ENCODE data around the gene BARX2.

DNA sequence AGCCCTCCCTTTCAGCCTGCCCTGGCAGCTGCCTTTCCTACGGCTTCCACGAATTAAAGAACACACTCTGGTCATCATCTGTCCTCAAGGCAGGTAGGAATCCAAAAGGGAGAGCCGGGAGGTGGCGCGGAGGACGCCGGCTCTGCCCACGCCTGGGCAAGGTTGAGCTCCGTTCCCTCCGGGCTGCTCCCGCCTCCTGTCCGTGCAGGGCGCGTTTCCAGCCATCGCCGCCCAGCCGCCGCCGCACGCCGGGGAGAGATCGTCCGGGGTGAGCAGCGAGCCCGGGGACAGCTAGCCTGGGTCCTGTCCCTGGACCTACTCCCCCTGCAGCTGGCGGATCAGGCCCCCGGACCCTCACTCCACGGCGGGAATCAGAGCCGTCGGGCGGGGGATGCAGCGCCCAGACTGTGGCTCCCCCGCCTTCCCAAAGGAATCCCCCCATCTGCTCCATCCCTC is 696 bp upstream of the KCNJ5 start:
- PRO-cap = no peak

DNA sequence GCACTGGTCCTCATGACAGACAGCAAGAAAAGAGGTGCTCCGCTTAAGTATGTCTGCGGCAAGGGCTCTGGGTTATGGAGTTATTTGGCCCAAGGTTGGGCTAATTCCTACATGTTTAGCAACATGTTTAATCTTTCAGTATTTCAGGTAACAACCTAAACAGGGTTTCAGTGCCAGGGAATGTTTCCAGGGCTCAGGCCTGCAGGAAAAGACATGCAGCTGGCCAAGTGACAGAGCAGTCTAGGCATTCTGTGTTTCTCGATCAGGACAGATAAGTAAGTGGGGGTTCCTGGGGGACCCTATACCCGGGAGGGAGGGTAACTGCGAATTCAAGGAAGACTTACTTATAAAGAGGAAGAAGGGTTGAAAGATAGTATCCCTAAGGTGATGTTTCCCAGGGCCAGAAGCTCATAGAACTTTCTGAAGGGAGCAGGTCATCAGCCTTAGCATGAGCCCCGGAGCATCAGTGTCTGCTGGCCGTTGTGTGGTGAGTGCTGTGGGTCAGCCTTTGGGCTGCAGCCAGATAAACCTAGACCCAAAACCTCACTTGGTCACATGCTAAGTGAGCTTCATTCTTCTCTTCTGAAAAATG is 18.4 kb downstream of the KCNJ5 start:
- PRO-cap = no peak

DNA sequence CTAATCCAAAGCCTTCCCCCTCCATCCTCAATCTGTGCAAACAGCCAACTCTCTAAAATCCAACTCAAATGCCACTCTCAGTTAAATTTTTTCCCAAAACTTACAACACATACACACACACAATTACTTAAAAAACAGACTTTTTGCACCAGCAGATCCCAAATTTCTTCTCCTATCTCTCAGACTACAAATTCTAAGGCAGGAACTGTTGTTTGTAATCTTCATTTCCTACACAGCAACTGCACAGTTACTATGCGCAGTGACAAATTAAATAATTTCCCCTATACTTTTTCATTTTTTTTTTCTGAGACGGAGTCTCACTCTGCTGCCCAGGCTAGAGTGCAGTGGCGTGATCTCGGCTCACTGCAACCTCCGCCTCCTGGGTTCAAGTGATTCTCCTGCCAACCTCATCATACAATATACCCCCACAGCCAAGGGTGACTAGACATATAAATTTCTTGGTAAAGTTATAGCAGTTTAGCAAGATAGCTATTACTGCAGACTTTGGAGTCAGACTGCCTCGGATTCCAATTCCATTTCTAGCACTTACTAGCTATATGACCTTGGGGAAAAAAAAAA is 47.7 kb upstream of the ARHGAP32 start:
- PRO-cap = no peak

GRCh38 chr11:129279817-129280901 is 88.0 kb upstream of the ARHGAP32 start:
- PRO-cap = no peak

GRCh38 chr11:129369537-129370018 is 6.1 kb upstream of the BARX2 start:
- PRO-cap = no peak

GRCh38 chr11:129374879-129375322 is 747 bp upstream of the BARX2 start:
- PRO-cap = no peak

DNA sequence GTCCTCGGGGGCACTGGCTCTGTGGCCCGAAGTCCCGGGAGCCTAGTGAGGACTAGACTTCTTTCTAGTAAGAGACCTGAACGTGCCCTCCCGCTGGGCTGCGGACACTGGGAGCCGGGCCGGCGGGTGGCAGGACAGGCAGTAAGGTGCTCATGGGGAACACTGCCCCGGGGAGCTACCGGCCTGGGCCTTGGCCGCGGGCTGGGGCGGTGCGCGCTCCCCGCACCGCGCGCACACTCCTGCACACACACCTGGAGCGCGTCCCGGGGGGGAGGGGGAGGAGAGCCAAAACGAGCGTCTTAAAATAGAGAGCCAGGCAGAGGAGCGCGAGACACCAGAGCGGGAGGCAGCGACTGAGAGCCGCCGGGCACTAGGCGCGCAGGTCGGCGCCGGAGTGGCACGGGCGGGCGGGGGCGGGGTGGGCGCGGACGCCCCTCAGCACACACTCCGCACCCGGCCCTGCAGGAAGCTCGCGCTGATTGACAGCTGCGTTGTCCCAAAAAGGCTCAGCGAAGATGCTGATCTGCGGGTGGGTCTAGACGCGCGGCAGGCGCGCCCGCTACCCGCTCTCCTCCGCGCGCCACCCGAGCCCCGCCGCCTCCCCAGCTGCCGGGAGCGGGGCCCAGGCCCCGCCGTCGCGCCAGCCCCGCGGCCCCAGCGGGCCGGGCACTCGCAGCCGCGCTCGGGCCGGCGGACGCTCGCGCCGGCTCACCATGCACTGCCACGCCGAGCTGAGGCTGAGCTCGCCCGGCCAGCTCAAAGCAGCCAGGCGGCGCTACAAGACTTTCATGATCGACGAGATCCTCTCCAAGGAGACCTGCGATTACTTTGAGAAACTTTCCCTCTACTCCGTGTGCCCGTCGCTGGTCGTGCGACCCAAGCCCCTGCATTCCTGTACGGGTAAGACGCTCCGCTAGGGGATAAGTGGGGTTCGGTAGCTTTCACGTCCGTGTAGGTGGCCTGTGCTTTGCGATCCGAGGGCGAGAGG is at the start of gene BARX2:
Gene BARX2 (plus strand): TSS at position 526 of the 988 bp plus-strand sequence.
- PRO-cap = no peak

DNA sequence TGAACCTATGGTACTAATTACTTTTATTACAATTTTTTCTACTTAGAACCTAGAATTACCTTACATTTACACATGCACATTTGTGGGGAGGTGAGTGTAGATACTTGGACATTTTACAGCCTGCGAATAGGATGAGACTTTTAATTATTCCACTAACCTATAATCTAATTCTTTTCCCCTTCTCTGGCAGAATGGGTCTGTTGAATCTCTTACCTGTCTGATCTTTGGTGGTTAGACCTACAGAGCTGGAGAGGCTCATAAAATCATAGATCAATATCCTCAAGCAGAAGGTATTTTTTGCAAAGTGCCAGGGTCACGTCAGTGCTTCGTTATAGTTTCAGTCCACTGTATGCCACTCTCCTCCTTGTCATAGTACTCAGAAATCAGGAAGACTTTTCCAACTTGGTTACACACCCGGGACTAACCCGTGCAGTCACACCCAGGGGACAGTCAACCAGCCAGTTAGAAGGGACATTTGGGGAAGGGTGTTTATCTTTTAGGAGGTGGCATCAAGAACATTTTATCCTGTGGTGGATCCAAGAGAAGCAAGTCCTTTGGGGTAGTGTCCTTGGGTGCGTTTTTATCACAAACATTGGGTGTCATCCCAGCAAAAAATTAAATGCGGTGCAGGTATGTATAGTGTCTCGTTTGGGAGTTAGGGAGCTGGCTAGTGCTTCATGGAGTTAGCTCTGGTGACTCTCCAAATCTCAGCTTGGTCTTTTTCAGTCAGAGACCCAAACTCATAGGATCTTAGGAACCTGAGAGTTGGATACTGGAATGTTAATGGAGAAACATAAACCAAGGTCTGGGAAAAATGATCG is 4.3 kb downstream of the BARX2 start:
- PRO-cap = no peak

DNA sequence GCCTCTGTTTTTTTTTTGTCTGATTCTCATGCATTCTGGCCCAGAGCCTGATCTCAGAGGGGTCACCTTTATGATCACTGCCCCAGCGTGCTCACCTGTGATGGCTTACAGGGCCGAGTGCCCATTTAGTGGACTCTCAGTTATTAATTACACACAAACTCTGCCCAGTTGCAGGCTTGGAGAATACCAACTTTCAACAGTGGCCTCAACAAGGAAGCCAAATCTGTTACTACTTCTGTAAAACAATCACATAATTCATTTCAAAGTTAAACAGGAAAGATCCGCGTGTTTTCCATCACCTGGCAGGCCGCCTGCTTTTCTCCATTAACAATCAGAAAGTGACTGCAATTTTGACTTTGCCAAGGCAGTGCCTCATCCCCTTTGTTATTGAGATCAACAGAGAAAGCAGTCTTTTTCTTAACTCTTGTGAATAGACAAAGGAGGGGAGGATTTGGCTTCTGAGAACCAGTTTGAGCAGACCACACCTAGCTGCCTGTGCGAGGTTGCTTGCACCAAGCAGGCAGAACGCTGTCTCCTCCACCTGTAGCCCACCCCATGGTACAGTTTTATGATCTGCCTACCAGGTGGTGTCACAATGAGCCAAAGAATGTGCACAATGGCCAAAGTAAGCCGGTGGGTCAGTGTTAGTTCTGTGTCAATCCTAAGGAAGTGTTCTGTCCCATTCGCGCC is 77.7 kb downstream of the BARX2 start:
- PRO-cap = no peak

GRCh38 chr11:129543140-129543602 is 167.5 kb downstream of the BARX2 start:
- PRO-cap = no peak

GRCh38 chr11:129731202-129731654 is 84.4 kb upstream of the TMEM45B start:
- PRO-cap = no peak

- PRO-cap = no peak
Measured at GRCh38 chr11:129803962-129804339, 11.7 kb upstream of the TMEM45B start.

- PRO-cap = no peak
Measured at GRCh38 chr11:129911320-129911696, 15.9 kb upstream of the NFRKB start.

DNA sequence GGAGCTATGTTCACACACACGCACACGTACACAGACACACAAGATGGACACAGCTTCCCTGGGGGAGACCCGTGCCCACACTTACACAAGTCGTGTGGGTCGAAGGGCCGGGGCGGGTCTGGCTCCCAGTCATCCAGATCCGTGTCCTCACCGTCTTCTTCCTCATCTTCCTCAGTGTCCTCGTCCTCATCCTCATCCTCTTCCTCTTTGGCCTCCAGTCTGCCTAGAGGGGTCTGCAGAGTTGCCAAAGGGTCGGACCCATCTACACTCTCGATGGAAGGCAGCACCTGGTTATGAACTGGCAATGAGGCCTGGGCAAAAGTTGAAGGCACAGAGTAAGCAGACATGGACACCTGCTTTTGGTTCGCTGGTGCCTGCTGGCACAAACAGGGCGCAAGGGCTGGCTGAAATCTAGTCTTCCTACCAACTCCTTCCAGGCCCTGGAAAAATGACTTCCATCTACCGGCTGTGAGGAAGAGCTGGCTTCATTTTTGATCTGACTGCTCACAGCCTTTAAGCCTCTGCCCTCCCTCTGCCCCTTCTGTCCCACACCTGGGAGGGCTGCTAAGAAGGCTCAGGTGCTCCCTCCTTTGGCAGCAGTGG is 51.8 kb upstream of the NFRKB start:
- PRO-cap = bidirectional peak, plus-strand start outside the sequence, minus-strand start at position 543 of the sequence

DNA sequence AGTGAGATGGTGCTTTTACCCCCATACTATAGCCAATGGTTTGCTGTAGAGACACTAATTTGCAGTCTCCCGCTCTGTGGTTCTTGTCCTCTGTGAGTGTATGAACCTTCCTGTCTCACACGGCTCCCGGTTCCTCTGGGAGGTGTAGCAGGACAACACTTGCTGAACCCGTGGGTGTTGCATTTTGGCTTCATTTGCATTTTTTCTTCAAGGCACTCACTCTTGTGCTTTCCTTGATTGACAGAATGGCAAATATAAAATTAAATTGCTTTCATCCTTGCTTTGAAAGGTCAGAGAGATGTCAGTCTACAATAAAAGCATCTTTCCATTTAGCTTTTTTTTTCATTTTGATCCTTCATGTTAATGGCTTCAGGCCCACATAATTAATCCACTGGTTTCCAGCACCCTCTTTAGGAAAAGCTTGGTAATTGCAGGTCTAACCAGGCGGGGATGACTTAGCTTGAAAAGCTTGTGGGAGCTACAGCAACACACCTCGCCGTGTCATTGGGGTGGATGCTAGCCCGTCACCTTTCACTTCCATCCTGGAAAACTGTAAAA is 27.5 kb upstream of the ST14 start:
- PRO-cap = no peak

DNA sequence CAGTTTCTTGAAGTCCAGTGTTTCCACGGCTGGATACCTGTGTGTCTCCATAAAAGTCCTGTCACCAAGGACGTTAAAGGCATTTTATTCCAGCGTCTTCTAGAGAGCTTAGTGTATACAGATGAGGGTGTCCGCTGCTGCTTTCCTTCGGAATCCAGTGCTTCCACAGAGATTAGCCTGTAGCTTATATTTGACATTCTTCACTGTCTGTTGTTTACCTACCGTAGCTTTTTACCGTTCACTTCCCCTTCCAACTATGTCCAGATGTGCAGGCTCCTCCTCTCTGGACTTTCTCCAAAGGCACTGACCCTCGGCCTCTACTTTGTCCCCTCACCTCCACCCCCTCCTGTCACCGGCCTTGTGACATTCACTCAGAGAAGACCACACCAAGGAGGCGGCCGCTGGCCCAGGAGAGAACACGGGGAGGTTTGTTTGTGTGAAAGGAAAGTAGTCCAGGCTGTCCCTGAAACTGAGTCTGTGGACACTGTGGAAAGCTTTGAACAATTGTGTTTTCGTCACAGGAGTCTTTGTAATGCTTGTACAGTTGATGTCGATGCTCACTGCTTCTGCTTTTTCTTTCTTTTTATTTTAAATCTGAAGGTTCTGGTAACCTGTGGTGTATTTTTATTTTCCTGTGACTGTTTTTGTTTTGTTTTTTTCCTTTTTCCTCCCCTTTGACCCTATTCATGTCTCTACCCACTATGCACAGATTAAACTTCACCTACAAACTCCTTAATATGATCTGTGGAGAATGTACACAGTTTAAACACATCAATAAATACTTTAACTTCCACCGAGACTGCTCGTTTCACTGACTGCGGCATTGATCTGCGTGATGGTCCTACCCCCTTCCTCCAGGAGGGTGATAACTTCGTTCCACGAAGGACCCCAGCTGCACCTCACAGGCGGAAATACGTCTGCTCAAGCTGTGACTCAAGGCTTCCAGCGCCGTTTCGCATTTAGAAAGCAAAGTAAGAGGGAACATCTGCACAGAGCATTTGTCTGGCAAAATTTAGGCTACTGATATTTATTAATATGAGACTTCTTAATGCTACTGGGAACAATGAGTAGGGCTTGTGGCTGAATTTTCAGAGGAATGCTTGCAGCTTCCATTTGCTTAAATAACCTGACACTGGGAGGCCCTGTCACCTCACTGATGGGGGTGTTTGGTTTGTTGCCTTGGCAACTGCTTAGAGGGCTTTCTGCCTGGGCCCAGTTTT is 15.2 kb upstream of the ST14 start:
- PRO-cap = no peak

DNA sequence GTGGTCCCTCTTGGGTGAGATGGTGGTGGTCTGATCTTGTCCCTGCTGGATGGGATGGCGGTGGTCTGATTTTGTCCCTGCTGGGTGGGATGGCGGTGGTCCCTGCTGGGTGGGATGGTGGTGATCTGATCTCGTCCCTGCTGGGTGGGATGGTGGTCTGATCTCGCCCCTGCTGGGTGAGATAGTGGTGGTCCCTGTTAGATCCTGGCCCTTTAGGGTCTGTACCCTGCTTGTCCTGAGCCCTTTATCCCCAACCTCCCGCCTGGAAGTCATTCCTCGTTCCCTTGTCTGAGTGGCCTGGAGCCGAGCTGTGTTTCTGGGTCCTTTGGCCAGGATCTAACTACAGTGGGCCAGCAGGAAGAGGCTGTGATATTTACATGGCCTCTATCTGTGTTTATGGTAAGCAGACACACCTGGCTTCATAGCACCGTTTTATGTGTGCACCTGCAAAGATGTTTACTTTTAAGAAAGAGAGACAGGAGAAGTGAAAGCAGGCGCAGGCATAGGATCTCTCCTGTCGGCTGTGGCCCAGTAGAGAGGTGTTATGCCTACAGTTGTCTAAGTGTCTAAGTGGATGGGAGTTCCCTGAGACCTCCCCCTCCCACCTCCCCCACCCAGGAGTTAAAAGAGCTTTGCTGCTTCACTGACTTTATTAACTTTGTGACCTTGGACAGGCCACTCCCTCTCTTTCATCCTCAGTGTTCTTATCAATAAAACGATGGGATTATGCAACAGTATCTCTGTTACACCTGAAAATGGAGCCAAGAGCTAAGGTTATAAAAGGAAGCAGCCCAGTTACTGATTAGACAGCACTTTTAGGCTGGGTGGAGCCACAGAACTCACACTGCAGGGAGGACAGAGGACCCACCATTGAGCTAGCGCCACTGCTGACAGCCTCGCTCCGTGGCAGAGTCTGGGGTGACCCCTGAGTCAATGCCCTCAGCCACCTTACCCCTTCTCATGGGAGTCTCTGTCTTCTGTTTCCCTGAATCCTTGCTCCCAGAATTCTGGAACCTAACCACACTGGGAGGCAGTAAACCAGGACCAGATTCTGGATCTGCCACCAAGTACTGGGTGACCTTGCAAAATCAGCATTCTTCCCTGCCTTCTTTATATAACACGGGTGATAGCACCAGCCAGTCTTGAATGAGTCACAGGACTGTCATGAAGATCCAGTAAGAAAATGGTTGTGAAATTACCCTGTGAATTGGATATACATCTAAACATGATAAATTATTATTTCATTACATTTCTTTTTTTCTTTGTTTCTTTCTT is 21.9 kb downstream of the ST14 start:
- PRO-cap = bidirectional peak, plus-strand start at position 465 of the sequence, minus-strand start at position 344 of the sequence; bidirectional peak, plus-strand start at position 833 of the sequence, minus-strand start at position 546 of the sequence; unidirectional peak, minus-strand start at position 1,069 of the sequence

DNA sequence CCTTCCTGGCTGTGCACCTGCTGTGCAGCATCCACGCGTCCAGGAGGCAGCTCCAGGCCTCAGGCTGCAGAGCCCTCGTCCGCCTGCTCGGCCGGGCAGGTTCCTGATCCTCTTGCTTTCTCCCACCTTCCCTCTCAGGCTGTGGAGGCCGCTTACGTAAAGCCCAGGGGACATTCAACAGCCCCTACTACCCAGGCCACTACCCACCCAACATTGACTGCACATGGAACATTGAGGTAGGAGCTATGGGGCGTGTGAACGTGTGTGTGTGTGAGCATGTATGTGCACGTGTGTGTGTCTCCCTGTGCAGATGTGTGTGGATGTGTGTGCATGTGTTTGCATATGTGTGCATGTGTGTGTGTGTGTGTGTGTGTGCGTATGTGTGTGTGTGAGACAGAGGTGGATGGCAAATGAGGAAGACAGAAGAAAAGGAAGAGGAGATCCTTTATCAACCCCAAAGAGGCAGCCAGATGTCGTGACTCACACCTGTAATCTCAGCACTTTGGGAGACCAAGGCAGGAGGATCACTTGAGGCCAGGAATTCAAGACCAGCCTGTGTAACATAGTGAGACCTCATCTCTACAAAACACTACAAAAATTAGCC is 35.0 kb downstream of the ST14 start:
- PRO-cap = no peak

DNA sequence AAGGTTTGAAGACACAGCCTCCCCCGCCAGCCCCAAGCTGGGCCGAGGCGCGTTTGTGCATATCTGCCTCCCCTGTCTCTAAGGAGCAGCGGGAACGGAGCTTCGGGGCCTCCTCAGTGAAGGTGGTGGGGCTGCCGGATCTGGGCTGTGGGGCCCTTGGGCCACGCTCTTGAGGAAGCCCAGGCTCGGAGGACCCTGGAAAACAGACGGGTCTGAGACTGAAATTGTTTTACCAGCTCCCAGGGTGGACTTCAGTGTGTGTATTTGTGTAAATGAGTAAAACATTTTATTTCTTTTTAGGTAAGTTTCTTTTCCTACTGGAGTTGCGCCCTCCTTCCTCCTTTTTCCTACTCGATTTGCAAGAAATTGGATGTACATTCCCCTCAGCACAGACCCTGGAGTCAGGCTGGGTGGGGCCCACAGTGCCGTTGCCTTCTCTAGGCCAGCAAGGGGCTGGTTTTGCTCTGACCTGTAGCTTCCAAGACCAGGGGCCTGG is 50.5 kb downstream of the ST14 start:
- PRO-cap = no peak

DNA sequence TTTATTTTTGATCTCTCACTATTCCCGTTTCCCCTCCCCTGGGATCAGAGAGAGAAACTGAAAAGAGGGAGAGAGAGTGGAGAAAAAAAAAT is 103 bp upstream of the ADAMTS8 start:
- PRO-cap = no peak